Cytotoxic T cell (primary cell): ENCODE results near the genes TBXT and SFT2D1.

DNA sequence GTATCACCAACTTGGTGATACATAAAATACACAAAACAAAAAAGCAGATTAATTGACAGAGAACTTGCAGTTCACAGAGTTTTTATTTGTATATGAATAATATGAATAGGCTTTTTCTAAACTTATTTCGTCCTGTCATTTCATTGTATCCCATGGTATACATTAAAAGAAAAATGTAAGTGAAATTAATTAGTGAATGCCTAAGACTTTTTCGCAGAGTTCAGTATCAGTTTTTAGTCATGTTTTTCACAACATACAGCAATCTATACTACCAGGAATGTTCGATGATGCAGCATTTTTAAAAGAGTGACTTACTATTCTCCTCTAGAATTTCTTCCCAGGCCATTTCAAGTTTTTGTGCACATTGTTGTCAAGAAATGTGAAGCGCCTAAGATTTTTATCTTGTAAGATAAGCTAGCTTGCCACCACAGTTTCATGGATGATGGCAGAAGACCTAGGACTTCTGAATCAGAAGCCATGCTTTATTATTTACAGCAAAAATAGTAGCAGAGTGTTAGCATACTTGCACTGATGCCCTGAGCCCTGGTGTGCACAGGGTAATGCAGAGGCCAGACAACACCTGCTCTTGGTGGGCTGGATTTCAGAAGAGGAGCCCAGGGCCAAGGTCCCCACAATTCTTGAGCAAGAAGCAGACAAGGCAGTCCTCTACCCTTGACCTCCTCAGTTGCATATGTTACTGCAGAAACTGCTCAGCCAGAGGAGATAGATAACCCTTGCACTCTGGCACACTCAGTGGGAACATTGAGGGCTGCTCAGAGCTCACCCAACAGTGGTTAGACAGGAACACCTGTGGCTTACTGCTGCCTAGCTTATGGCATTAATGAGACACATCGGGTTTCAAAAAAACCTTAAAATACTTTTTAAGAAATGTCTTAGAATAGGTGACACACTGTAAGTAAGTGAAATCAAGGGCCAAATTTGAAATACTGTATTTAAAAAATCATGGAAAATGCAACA lies 99.1 kb downstream of the QKI start:
- PRO-cap, 2 experiments = no peak in any of the 2 experiments

DNA sequence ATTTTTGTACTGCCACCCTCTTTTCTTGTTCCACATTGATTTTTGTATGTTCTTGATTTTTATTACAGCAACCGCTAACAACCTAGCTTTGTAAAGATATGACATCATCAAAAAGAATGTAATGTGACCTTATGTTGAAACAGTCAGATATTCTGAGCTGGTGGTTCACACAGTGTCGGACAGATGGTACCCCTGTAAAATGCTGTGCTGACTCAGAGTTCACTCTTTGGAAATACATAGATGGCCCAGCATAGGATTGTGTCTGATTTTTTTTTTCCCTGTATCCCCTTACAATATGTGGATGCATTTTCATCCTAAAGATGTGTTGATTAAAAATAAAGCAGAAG lies 119.0 kb downstream of the QKI start:
- PRO-cap, 2 experiments = no peak in any of the 2 experiments

DNA sequence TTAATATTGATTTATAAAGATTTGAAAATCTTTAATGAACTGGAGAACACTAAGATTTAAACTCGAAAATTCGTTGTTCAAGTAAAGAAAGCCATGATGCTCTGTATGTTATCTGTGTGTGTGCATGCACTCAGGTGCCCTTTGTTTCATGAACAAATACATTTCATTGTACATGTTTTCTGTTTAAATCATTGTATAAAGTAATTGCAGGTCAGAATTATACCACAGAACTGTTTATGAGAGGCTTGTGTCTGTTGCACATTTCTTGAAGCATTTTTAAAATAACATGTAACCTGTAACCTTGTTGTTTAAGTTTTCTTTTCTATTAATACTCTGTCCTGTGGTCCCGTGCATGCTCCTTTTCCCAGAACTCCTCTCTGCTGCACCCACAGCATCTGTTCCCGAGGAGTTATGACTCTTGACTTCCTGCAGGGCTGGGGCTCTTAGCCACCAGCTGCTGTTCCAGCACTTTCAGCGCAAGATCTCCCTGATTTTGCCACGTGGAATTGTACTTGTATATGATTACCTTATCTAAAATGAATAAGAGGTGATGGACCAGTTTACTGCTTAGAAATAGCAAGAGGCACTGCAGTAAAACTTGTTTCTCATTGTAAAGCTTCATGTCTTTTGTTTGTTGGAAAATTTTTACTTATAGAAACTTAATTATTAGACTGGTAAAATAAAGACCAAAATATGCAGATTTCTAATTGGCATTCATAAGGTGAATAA lies 150.6 kb downstream of the QKI start:
- PRO-cap, 2 experiments = no peak in any of the 2 experiments

DNA sequence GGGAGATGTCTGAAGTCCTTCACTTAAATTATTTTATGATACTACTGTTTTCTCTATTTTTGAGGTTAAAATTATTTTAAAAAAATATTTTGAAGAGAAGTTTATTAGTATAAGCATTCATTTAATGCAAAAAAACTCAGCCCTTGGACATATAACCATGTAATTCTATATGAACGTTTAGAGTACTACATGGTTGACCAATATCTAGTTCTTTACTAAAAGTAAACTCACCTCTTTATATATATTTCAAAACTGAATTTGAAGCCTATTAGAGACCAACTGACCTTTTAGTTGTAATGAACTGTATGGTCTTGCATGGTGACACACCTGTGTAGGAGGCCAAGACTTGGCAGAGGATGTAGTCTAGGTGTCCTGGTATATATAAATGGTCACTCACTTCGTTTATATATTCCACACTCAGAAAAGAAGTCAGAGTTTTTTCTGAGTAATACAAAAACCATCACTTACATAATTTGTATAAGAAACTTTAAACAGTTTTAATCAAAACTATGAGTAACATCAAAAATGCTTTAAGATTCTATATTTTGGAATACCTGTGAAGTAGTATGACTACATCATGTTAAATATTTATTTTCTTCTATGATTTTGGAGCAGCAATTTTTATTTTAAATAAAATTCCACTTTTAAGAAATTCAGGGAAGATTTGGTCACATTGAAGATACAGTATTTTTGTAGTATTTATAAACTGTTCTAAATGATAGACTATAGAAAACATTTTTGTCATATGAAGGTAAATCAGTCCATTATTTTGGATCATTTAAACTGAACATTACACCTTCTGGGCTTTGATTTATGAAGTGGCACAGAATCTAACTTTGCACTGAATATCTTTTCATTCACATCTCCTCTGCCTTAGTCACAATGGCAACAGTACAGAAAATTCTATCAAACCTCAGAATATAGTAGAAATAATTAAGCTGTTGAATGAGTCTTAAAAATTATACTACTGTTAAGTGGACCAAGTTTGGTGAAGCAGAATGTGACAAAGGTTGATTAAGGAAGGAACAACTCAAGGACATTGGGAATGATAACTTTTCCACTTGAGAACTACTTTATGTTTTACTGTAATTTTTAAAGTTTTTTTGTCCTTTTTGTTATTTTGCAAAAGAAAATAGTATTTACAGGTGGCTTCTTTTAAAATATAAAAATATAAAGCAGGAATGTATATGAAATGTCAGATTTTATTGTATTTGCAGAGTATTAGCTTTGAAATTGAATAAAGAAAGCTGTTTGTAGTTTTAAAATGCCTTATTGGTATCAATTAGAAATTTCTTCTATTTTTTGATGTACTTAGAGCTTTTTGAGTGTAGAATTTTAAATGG lies 154.5 kb downstream of the QKI start:
- PRO-cap, 2 experiments = no peak in any of the 2 experiments

GRCh38 chr6:163570697-163571321 lies 156.3 kb downstream of the QKI start:
- PRO-cap, 2 experiments = no peak in any of the 2 experiments

DNA sequence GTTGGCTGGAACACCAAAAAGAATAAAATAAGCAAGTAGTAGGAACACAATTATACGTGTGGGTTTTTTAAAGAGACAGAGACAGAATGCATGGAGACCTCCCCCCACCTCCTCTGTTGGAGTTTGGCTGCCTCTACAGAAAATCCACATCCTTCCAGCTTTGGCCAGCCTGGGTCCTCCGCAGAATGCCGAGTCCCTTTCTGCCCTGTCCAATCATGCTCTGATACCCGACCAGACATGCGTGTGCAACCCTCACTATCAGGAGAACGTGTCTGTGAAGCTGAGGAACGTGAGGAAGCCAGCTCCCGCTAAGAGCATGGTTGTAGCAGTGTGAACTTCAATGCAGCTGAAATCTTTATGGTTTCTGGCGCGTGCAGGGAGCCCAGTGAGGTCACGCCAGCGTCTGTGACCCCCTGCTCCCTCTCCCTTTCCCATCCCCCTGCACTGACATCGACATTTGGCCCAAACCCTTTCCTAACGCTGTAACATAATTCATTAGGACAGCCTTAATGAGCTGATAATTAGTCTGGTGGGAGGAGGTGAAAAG lies 423.1 kb downstream of the QKI start:
- PRO-cap, 2 experiments = no peak in any of the 2 experiments

- PRO-cap, 2 experiments = no peak in any of the 2 experiments
These were observed 526.8 kb downstream of the QKI start for GRCh38 chr6:163941177-163941816.

DNA sequence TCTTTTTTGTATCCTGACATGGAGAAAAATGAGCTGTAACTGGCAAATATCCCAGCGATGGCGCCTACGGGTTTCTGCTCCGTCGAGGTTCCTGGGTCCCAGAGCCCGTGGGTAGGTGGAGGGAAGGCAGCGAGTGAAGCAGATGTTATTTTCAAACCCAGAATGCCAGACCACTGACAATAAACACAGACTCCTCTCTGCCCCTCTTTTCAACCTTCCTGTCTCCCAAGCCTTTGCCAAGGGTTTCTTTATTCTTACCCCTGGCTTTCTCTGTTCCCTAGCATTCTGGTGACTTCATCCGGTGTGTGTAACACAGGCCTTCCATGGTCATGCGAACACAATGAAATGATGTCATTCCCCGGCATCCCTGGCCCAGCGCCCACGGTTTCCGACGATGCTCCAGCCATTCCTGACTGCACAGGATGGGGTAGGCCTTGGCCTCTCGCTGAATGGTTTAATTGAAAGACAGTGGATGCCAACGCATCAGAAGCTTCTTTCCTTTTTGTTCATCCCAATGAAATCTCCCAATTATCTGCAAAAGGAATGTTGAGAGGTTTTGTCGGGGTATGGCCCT lies 654.7 kb downstream of the QKI start:
- PRO-cap, 2 experiments = no peak in any of the 2 experiments

GRCh38 chr6:164108613-164109657 lies 694.4 kb downstream of the QKI start:
- PRO-cap, 2 experiments = no peak in any of the 2 experiments

- PRO-cap, 2 experiments = no peak in any of the 2 experiments
These were observed 481.9 kb downstream of the C6orf118 start for GRCh38 chr6:164827396-164828003.

GRCh38 chr6:166009011-166009382 lies 158.7 kb downstream of the TBXT start:
- PRO-cap, 2 experiments = no peak in any of the 2 experiments

DNA sequence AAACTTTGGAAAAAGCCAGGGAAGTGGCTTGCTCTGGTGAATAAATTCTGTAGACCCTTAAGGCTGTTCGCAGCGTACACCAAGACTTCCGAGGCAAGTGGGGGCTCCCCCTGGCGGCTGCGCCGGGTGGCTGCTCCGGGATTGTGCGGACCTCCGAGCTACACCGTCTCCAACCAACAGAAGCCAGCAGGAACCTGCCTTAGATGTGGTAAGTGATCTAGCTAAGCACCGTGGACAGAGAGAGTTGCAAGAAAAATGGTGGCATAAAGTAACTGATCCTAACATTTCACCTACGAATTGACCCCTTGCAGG lies 69.7 kb downstream of the TBXT start:
- PRO-cap, 2 experiments = no peak in any of the 2 experiments

GRCh38 chr6:166167632-166168950 lies at the start of gene TBXT:
Gene TBXT, minus strand, starts transcription at chr6:166167851.
- PRO-cap, 2 experiments = no peak in any of the 2 experiments

GRCh38 chr6:166333417-166334068 lies 8.8 kb downstream of the SFT2D1 start:
- PRO-cap, 2 experiments = peak in 1 of 2 experiments; most common minus-strand start chr6:166333733 (in 1)

DNA sequence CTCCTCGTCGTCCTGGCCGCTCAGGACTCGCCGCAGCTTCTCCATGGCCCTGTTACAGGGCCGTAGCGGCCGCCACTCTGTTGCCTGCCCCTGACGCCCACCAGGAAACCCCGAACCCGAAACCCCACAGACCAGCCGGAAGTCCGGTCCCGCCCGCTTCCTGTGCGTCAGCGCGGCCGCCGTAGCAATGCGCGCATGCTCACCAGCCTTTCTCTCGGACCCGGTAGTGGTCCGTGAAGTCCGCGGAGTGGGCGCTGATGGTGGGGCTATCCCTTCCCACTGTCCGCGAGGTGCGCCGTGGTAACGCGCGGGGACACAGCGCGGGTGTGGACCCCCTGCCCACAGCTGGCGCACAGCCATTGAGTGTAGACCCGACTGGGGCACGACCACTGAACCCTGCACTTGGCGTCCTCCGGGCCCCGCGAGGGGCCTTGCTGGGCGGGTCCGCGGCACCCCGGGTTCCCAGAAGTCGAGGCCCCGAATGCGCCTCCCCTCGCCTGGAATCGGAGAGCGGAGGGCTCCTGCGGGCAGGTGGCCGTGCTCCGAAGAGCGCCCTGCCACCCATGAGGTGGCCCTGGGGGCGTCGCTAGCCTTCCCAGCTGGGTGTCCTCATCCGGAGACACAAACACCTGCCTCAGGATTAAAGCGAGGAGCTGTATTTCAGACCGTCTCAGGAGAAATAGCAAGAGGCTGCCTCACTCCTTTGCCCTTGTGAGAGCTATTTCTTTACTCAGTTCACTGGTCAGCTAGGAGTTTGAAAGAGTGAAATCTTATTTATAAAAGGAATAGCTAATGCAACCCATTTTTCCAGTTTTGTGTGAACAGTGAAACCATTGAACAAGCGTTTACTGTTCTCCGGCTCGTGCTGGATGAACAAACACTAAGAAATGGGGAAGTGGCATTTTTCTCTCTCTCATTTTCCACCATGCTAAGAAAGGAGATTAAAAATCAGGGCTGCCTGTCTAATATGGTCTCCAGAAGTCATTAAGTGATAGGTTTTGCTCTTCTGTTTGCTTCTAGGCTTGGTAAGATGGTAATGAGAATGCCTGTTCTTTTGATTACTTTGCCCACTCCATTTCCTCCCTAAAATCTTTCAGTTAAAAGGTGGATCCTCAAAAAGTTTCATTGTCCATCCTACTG lies at the start of gene SFT2D1:
Gene SFT2D1 (minus strand): TSS at position 109 of the 1,140 bp plus-strand sequence.
- PRO-cap, 2 experiments = peak in 2 of 2 experiments; most common plus-strand start position 212 of the sequence (in 1); most common minus-strand start position 50 of the sequence (in 1)

- PRO-cap, 2 experiments = no peak in any of the 2 experiments
These were observed 11.3 kb upstream of the MPC1 start for GRCh38 chr6:166393971-166394467.

GRCh38 chr6:166394468-166394961 lies 11.8 kb upstream of the MPC1 start:
- PRO-cap, 2 experiments = no peak in any of the 2 experiments

DNA sequence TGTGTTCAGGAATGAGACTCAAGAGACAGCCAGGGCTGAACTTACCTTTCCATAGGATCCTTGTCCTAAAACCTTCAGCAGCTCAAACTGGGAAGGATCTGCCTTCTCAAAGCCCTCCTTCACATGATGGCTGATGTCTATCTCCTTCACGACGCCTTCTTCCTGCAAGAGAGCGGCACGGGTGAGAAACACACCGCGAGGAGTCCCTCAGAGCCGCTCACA lies 47.9 kb downstream of the RAMACL start:
- PRO-cap, 2 experiments = no peak in any of the 2 experiments

DNA sequence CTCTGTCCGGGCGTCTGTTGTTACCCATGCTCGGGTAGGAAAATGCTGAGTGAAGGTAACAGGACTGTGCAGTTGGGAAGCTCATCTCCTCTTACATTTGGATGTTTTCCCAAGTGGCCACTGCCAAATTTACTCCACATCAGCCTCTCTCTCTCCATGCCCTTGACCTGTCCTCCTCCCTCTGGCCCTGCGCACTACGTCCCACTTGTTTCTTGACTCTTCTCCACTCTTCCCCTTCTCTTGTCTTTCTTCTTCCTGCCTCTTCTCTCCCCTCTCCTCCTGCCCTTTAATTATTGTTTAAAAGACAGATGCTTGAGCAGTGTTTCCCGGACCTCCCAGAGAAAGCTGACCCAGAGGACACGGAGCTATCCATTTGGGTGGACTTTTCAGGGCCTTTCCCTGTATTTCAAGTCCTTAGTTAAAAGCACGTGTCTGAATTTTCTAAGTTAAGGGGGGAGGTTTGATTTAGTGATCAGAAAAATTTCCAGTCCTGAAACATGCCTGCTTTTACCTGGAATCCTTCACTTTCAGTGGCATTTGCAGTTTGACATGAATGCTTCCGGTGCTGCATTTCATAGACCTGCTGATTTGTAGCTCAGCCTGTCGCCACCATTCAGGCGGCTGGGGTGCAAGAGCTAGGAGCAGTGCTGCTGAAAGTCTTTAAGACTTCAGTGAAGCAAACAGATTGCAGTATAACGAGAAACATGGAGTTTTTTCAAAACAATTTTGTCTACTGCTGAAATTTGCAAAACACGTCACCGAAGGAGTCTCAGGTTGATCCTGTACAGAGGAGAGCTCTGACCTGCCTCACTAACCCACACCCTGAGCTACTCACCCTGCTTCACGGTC lies 14.2 kb downstream of the RPS6KA2 start:
- PRO-cap, 2 experiments = no peak in any of the 2 experiments

- PRO-cap, 2 experiments = no peak in any of the 2 experiments
These were observed 28.4 kb upstream of the RPS6KA2 start for GRCh38 chr6:166655406-166655800.